Foreskin fibroblast (primary cell): ENCODE measurements around a stretch of chr21.

- RRBS = no CpG with 5 or more reads among the region's 17 CpGs
Measured at GRCh38 chr21:5243522-5244426, 5277.6 kb upstream of the TPTE start.

GRCh38 chr21:6120076-6120641 lies 4401.2 kb upstream of the TPTE start:
- RRBS = no CpG with 5 or more reads among the region's 22 CpGs

GRCh38 chr21:6852887-6853117 lies 3668.6 kb upstream of the TPTE start:
- RRBS = no CpG with 5 or more reads among the region's 4 CpGs

DNA sequence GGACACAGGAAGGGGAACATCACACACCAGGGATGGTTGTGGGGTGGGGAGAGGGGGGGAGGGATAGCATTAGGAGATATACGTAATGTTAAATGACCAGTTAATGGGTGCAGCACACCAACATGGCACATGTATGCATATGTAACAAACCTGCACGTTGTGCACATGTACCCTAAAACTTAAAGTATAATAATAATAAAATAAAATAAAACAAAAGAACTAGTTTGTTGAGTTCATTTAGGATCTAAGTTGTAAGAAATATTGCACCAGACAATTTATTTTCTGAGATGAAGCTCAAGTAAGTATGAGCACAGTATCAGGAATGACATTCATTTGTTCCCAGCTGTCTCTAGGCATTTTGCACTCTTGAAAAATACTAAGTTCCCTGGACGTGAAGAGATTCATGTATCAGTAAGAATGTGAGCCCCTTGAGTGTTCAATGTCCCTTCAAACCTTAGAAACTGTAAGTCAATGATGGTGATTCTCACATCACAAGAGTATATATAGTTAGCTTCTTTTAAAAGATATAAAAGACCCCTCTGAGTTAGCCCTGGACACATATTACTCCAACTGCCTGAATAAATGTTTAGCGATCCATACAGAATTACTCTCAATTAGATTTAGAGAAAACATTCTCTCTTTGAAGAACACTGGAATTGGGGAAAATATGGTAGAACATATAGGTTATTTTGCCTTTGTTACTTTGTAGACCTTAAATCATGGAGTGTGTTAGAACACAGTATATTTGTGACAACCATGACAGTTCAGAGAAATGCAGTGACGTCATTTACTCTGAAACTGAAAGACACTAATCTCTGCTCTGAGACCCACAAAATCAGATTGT lies 1519.1 kb upstream of the TPTE start:
- RRBS = no CpG with 5 or more reads among the region's 5 CpGs

- RRBS = no CpG with 5 or more reads among the region's 28 CpGs
Measured at GRCh38 chr21:14070345-14070816, 140.4 kb downstream of the LIPI start.

GRCh38 chr21:14526703-14528003 lies 19.0 kb downstream of the SAMSN1 start:
- RRBS = no CpG with 5 or more reads among the region's 12 CpGs

GRCh38 chr21:14541658-14542395 lies 4.3 kb downstream of the SAMSN1 start:
- RRBS = no CpG with 5 or more reads among the region's 9 CpGs

DNA sequence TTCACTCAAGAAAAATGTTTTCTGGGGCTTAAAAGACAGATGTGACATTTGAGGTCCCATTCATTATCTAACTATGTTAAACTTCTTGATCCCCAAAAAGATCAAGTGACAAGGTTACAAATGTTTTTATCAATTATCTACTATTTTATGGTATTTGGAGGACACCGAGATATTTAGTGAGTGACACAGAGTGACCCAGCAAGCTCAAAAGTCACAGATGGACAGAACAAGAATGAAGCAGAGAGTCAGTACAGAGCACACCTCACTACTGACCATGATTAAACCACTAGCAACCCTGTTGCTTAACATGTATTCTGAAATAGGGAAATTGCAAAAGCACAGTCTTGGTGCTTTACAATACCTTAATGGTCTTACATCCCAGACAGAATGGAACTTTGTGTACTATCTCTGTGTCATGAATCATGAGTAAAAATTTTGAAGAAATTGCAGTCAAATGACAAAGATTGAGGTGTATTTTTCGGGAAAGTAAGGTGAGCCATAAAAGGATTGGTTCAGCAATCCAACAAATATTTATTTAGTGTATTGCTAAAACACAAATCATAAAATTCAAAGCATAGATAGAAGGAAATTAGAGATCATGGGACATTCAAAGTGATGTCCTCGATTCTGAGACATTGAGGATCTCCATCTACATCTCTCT lies 2.6 kb upstream of the SAMSN1 start:
- RRBS = no CpG with 5 or more reads among the region's 3 CpGs

GRCh38 chr21:14675625-14676056 lies 129.5 kb upstream of the SAMSN1 start:
- RRBS = no CpG with 5 or more reads among the region's 5 CpGs

DNA sequence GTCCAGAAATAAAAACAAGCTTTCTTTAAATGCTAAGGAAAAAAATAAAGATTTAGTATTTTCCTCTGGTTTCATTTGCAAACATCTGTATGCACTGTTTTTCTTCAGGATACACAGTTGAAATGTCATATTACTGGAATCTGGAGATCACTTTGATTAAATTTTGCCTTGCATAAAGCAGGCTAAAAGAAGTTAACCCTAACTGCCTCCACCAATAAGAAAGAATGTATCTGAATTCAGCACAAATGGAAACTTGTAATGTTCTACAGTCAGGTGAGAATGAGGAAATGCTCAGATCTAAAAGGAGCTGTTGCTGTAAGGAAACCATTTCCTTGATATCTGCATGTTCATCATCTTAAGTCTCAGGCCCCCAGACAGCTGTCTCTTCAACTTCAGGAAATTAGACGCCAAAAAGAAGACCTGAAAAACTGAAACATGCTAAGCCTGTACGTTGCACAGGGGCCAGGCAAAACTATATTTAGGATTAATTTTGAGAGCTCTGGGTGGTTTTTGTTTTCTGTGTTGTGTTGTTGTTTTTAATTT lies 130.0 kb upstream of the SAMSN1 start:
- RRBS = no CpG with 5 or more reads among the region's 2 CpGs

GRCh38 chr21:14762710-14763448 lies 216.8 kb upstream of the SAMSN1 start:
- RRBS = no CpG with 5 or more reads among the region's 4 CpGs

GRCh38 chr21:14864331-14864856 lies 200.4 kb downstream of the NRIP1 start:
- RRBS = no CpG with 5 or more reads among the region's 8 CpGs

DNA sequence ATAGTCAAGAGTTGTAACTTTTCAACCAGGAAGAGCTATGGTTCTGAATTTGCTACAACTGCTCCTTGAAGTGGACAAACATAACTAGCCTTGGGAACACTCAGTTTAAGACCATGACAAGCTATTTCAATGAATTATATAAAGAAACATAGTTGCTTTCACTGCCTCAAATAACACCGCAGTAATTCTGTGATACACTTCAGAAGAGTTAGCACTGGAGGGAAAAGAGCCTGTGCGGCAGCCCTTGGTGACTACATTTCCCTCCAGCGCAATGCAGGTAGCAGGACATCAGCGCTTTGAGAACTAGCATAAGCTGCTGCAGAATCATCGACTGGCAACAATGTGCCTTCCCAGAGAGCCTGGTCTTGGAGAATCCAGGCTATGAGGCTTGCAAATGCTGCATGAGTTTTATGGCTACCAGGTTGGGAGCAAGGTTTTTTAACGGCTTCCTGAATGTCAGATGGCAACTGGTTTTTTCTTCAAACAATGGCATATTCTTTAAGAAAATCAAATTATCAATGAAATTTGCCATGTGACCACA lies 7.5 kb downstream of the NRIP1 start:
- RRBS = no CpG with 5 or more reads among the region's 6 CpGs

- RRBS = no CpG with 5 or more reads among the region's 7 CpGs
Measured at GRCh38 chr21:15513935-15514681, 215.7 kb upstream of the USP25 start.

- RRBS = no CpG with 5 or more reads among the region's 6 CpGs
Measured at GRCh38 chr21:15730816-15731215, 1.0 kb downstream of the USP25 start.

GRCh38 chr21:15732191-15732632 lies 2.4 kb downstream of the USP25 start:
- RRBS = no CpG with 5 or more reads among the region's 5 CpGs

DNA sequence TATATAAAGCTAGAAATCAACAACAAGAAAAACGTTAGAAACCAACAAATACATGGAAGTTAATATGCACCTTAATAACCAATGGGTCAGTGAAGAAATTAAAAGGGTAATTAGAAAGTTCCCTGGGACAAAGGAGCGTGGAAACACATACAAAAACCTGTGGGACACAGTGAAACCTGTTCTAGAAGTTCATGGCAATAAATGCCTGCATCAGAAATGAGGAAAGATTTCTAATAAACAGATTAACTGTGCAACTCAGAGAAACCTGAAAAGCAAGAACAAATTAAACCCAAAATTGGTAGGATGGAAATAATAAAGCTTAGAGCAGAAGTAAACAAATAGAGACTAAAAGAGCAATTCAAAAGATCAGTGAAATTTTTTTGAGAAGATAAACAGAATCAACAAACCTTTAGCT lies 55.7 kb downstream of the USP25 start:
- RRBS = no CpG with 5 or more reads among the region's 2 CpGs

DNA sequence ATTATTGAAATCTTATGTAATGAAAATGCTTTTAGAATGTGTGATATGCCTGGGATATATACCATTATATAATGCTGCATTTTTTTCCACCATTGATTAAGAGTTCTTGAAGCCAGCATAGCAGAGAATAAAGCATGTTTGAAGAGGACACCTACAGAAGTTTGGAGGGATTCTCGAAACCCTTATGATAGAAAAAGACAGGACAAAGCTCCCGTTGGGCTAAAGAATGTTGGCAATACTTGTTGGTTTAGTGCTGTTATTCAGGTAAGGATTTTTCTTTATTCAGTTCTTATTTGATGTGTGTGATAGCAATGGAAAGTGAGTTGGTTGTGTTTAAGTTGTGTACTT lies 61.6 kb downstream of the USP25 start:
- RRBS = no CpG with 5 or more reads among the region's 2 CpGs

- RRBS = no CpG with 5 or more reads among the region's 9 CpGs
Measured at GRCh38 chr21:15831070-15832019, 101.6 kb downstream of the USP25 start.